ENCODE results near the gene MYOZ1.

DNA sequence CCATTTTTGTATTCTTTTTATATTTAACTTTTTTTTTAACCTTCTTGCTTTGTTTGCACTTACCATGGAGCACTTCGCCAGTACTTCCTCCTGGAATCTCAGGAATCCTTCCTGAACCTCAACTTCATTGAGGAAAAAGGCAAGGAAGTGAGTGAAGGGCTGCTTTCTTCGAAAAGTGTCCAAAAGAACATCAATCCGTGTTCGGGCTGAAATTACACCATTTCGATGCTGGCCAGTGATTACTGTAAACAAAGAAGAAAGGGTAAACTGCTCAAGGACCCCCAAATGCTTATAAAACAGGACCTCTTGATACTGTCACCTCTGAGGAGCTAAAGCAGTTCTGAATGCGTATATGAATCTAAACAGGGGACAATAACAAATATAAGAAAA is 19.1 kb upstream of the ANAPC16 start:
- PRO-cap = no peak
- RRBS = no CpG with 5 or more reads among the region's 6 CpGs

DNA sequence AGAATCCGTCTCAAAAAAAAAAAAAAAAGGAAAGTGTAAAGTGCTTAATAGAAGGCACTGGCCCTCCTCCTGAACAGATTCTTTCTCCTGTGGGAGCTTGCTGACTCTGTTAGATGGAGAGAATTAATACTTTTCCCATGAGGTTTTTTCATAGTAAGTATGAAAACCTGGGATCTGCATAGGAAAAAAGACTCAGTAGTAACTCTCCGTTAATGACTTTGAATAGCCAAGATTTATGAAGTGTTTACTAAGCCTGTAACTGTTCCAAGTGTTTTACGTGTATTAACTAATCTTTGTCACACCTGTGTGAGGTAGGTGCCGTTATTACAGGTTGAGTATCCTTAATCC is 1.4 kb upstream of the ASCC1 start:
- PRO-cap = no peak
- RRBS = no CpG with 5 or more reads among the region's 4 CpGs

DNA sequence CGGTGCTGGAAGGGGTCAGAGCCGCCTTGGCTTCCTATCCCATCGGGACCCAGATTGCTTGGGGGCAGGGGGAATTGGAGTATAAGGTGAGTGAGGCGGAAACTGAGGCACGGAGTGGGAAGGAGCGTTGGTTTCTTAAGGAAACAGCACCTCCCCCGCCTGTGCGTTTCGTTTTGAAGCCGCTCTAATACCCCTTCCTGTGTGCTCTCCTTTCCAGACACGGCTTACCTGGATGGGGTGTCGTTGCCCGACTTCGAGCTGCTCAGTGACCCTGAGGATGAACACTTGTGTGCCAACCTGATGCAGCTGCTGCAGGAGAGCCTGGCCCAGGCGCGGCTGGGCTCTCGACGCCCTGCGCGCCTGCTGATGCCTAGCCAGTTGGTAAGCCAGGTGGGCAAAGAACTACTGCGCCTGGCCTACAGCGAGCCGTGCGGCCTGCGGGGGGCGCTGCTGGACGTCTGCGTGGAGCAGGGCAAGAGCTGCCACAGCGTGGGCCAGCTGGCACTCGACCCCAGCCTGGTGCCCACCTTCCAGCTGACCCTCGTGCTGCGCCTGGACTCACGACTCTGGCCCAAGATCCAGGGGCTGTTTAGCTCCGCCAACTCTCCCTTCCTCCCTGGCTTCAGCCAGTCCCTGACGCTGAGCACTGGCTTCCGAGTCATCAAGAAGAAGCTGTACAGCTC is 895 bp downstream of the DDIT4 start:
- PRO-cap = no peak
- RRBS = no CpG with 5 or more reads among the region's 36 CpGs

DNA sequence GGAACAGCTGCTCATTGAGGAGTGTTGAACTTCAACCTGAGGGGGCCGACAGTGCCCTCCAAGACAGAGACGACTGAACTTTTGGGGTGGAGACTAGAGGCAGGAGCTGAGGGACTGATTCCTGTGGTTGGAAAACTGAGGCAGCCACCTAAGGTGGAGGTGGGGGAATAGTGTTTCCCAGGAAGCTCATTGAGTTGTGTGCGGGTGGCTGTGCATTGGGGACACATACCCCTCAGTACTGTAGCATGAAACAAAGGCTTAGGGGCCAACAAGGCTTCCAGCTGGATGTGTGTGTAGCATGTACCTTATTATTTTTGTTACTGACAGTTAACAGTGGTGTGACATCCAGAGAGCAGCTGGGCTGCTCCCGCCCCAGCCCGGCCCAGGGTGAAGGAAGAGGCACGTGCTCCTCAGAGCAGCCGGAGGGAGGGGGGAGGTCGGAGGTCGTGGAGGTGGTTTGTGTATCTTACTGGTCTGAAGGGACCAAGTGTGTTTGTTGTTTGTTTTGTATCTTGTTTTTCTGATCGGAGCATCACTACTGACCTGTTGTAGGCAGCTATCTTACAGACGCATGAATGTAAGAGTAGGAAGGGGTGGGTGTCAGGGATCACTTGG is 1.5 kb downstream of the DDIT4 start:
- PRO-cap = no peak
- RRBS = no CpG with 5 or more reads among the region's 11 CpGs

- PRO-cap = no peak
- RRBS = no CpG with 5 or more reads among the region's 5 CpGs
Measured at GRCh38 chr10:72337091-72337542, 17.6 kb downstream of the DNAJB12 start.

DNA sequence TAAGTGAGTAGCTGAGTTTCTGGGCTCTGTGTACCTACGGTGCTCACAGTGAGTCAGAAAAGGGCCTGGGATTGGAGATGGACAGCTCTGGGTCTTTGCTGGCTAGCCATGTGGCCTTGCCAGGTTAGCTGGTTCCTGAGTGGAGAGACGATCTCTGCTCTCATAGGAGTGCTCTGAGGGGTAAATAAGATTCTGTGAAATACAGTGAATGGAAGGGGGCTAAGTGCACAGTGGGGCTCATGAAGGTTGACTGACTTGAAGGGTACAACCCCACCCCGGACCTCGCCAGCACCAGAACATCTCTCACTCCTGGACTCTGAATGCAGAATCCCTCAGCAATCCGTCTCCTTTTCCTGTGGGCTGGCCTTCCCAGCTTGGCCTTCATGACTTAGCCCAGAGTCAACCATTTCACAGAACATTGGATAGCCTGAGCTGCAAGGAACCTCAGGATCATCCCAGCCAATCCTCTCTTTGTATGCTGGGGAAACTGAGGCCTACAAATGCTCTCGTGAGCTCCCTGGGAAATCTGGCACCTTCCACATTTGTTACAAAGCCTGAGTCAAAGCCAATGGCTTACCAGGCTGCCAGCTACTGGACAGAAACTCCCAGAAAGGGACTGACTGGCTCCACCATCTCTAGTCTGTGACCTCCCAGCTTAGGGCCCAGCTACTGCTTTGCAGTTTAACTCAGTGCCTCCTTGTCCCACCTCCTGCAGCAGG is 3.9 kb downstream of the DNAJB12 start:
- PRO-cap = no peak
- RRBS = no CpG with 5 or more reads among the region's 6 CpGs

GRCh38 chr10:72605019-72605458 is 20.8 kb downstream of the MICU1 start:
- PRO-cap = no peak
- RRBS = no CpG with 5 or more reads among the region's 4 CpGs

DNA sequence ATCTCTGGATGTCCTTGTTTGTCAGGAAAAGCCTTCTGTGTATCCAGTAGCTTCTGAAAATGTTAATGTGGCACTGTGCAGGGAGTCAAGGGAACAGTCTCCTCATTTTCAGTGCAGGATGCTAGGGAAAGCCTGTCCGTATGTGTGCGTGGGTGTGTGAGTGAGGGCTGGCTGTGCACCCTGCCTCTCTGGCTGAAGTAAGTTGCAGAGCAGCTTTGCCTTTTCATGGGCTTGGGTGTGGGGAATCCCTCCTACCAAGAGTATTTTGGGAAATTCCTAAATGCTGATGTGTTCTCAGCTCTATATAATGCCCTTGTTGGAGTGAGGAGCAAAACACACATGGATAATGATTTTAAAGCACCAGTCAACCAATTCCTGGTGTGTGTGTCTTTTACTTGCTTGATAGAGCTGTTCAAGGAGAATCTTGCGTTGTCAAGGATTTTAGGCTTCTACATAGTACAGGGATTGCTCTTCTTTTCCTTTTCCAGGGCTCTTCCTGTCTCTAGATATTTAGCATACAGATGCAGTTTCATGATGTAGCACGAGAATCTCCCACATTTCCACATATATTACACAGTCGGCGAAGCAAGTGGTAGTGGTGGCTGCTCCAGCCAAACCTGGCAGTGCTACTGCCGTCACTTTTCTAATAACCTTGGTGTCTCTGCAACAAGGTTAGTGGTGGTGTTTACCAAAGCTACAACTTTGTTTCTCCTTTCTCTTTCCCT is 92.8 kb downstream of the MCU start:
- PRO-cap = no peak
- RRBS = no CpG with 5 or more reads among the region's 7 CpGs

- PRO-cap = unidirectional peak, plus-strand start at chr10:72953077
- RRBS = no CpG with 5 or more reads among the region's 2 CpGs
Measured at GRCh38 chr10:72952915-72953266, 1.7 kb downstream of the PLA2G12B start.

DNA sequence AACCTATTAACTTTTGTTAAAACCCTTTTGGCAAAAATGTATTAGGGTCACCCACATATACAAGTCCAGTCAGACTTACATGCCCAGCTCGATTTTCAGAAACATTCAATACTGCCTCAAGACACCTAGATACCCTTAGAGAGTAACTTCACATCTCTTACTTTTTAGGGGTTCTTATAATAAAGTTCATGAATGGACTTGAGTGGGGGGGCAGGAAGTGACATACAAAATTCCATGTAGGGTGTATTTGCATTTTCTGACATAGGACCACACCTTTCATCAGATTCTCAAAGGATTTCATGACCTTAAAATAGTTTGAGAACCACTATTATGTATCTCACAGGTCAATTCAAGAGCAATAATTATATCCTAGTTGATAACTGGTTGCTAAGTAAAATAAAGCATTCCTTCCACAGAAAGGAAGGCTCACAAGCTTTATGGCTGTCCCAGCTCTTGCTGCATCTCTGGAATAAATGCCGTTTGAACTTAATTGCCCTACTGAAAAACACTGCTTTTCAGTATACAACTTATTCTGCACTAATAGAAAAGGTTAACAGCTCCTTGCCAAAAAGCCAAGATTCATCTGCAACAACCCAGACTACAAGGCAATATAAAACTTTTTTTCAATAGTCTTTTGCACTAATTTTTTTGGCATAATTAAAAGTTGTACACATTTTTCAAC is 2.3 kb downstream of the P4HA1 start:
- PRO-cap = no peak
- RRBS = no CpG with 5 or more reads among the region's 2 CpGs

DNA sequence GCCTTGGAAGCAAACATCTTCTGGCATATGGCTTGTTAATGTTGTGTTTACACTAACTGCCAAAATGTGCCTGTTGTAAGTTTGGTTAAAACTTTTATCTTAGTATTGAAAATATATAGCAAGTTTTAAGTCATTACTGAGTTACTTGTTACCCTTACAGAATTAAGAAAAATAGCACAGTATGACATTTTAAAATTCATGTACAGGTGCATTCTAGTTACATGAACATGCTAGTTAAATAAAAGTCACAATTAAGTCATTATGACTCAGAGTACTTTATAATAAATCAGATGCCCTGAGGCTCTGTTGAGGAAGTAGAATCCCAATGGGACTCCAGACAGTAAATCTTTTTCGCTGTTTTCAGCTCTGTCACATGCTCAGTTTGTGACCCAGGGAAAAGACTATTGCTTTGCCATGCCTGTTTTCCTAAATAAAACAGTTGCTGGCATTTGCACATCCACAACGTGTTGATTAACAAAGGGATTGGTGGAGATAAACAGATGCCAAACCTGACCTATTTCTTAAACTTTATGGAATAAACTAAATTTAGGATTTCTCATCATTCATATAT is 21.0 kb downstream of the NUDT13 start:
- PRO-cap = no peak
- RRBS = no CpG with 5 or more reads among the region's 2 CpGs

GRCh38 chr10:73136523-73136887 is 26.2 kb downstream of the NUDT13 start:
- PRO-cap = no peak
- RRBS = no CpG with 5 or more reads among the region's 2 CpGs

- PRO-cap = unidirectional peak, plus-strand start at chr10:73167752
- RRBS = no CpG with 5 or more reads among the region's 5 CpGs
Measured at GRCh38 chr10:73167336-73167829, 425 bp downstream of the ECD start.

- PRO-cap = no peak
- RRBS = no CpG with 5 or more reads among the region's 1 CpG
Measured at GRCh38 chr10:73496231-73496294, 239 bp upstream of the PPP3CB start.

DNA sequence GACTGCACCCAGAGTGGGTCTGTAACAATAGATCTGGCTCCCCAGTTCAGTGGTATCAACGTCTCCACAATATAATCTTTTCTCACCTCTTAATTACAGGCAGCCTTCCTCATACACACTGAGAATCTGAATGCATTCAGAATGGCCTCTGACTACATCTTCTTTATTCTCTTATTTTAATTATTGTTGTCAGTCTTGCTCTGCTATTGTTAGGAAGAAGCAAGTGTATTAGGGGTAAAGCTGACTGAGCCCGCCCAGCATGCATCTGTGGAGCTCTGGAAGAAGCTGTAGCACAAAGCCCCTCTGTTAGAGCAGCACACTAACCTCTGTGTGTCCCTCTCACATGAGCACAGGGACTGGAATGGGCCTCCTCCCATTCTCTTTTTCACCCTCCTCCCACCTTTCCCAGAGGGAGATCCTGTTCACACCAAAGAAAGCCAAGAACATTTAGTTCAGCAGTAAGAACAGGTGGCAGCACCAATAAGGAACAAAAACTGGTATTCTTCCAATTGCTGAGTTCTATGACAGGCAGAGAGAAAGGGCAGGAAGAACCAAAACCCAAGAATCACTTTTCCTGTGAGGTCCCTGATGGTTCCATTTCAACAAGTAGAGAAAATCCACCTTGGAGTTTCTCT is 37.9 kb downstream of the USP54 start:
- PRO-cap = no peak
- RRBS = no CpG with 5 or more reads among the region's 2 CpGs

- PRO-cap = no peak
- RRBS = 97% methylated on average over 3 of the region's 10 CpGs
Measured at GRCh38 chr10:73641198-73642031, at the start of gene MYOZ1. TSS of gene MYOZ1 (minus strand) at chr10:73641474.

DNA sequence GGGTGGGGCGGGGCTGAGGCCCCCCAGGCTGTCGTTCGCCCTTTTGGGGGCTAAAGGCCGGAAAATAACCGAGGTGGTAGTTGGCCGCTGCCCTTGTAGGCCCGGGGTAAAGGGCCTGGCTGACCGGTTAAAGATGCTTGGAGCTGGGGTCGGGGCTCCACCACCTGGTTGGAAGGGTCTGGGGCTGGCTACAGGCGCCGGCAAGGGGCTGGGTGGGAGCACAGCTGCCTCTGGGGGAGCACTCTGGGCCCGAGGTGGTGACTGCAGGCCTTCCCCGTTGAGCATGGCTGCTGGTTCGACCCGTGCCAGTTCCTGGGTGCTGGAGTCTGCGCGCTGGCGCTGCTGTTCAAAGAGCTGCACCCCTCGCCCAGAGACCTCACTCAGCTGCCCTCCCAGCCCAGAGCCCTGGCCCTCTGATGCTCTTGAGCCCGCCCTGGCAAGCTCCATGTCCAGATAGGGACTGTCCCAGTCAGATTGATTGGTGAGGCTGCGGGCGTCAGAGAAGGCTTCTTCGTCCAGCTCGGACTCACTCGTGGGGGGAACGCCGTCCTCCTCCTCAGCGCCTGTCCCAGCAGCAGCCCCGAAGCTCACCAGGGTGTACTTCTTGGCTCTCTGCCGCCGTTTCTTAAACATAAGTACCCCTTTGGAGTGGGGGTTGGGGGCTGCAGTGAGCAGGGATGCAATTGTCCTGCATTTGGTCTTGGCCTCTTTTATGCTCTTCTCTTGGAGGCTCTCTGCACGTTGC is 7.0 kb upstream of the MYOZ1 start:
- PRO-cap = no peak
- RRBS = 88% methylated on average over 4 of the region's 32 CpGs

GRCh38 chr10:73758645-73759388 is 13.3 kb upstream of the FUT11 start:
- PRO-cap = no peak
- RRBS = no CpG with 5 or more reads among the region's 9 CpGs

DNA sequence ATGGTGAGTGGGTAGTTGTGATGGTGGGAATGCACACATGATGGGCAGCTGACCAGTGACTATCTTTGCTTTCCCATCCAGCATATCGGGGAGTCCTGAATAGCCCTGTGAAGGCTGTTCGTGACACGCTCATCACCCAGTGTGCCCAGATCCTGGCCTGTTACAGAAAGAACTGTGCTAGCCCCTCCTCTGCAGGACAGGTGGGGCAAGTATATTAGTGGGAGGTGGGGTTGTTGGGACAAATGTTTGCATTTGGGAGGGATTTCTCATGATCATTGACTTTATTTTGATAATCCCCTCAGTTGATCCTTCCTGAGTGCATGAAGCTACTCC is 2.6 kb upstream of the FUT11 start:
- PRO-cap = no peak
- RRBS = no CpG with 5 or more reads among the region's 3 CpGs

DNA sequence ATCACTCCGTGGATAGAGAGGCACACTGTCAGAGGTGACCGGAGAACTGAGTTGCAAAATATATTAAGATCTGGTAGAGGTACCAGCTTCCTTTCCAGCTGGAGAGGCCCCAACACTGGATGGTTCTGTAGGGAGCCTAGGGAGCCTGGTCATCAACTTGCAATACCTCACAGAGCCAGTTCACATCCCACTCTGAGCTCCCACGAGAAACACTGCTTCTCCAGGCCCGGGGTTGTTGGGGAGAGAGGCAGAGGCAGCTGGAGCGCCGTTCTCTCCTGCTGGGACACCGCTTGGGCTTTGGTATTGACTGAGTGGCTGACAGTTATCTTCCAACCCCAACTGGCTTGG is 436 bp upstream of the FUT11 start:
- PRO-cap = no peak
- RRBS = no CpG with 5 or more reads among the region's 7 CpGs

Data from Caco-2 (cell line).